Endodermal cell (in vitro differentiated cells): ENCODE data around the genes SREBF2 and SEPTIN3.

DNA sequence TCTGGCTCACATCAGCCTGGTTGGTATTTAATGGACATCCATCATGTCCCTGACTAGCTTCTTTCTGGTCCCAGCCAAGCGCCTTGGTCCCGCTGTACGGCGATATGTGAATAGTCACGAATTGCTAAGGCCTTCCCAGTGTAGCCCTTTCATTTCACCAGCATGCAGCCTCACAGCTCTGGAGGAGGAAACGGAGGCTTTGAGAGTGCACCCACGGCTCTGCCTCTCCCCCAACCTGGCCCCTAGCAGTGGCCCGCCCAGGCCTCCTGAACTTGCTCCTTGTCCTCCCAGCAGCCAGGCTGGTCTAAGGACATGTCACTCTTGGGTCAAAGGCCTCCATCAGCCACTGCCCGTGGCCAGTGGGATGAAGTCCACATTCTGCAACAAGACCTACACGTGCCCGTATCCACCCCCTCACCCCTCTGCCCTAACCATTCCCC is 37.7 kb upstream of the TEF start:
- PRO-cap: no peak

- PRO-cap: no peak
Measured at GRCh38 chr22:41367851-41368944, 13.5 kb upstream of the TEF start.

- PRO-cap: no peak
Measured at GRCh38 chr22:41383168-41383434, 1.4 kb downstream of the TEF start.

GRCh38 chr22:41434396-41435607 is 11.8 kb downstream of the TOB2 start:
- PRO-cap: no peak

GRCh38 chr22:41511504-41512093 is 32.7 kb downstream of the POLR3H start:
- PRO-cap: no peak

- PRO-cap: no peak
Measured at GRCh38 chr22:41524501-41525713, 19.4 kb downstream of the POLR3H start.

- PRO-cap: no peak
Measured at GRCh38 chr22:41531710-41532528, 12.4 kb downstream of the POLR3H start.

DNA sequence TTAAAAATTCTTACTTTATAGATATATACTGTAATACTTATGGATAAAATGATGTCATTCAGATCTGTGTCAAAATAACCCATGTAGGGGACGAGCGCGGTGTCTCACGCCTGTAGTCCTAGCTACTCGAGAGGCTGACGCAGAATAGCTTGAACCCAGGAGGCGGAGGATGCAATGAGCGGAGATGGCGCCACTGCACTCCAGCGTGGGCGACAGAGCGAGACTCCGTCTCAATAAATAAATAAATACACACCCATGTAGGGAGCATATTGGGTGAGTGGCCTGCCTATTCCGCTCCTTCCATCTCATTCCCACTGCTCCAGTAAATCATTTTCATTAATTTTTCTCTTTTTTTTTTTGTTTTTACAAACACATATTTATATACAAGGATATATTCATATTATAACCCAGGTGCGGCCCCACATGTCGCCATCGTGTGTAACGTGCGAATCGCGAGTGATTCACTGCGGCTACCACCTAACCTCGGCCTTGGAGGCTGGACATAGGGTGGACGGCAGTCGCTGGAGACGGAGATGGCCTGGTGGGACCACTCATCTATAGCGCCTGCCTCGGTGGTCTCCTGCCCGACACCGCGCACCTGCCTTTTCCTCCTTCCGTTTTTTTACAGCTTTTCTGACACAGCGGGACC is 6.9 kb downstream of the SNU13 start:
- PRO-cap: no peak

- PRO-cap: bidirectional peak, plus-strand start at chr22:41833137, minus-strand start at chr22:41832878; bidirectional peak, plus-strand start at chr22:41833504, minus-strand start at chr22:41833364
Measured at GRCh38 chr22:41833057-41833393, at the start of gene SREBF2. SREBF2 (plus strand) TSS chr22:41833105.

DNA sequence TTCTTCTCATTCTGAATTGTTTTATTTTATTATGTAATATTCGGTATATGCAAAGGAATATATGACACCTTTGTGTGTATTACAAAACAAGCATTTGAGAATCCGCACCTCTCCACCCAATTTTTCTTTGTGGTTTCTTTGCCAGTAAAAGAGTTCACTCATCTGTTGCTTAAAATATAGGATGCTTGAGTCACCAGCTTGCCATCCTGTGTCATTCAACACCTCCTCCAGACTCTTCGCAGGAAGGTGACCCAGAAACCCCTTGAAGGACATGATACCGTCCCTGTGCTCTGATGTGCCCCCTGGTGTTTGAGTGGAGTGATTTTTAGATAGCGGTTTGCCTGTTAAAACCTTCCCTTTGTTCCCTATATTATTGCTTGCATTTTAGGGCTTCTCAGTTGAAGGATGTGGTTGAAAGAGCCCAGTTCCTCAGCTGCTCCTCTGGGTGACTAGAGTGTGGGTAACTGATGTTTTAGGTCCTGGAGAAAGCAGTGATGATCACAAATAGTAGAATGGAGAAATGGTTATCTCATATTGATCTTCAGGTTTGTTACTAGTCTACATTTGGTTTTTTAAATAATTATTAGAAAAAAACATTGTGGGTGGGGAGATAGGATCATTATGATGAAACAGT is 24.7 kb downstream of the SREBF2 start:
- PRO-cap: no peak

DNA sequence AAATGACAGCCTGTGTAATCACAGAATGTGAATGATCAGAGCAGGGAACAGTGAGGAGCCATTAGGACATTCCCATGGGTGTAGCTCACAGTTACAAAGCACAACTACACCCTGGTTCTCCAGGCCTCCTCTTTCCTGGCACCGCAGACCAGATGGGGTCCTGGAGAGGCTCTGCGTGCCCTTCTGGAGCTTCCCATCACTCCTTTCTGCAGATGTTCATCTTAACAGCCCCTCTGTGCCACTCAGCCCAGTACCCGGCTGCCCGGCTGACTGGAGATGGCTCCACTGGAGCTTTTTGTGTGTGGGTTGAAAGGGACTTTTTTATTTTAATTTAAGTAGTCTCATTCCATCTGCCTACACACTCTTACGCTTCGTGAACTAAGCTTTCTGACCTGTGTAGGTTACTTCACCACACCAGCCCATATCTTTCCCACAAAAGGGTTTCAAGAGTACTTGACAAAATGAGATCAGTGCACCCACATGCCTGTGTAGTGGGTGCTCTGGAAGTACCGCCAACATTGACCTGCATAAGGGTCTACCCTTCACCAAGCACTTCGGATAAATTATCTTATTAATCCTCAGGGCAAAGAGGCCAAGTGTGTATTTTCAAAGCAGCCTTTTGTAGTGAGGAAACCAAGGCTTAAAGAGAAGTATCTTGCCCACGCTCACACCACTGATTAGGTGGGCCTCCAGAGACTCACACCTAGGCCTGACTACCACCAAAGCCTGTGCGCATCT is 29.8 kb downstream of the SREBF2 start:
- PRO-cap: no peak

- PRO-cap: no peak
Measured at GRCh38 chr22:41868465-41868969, 35.6 kb downstream of the SREBF2 start.

- PRO-cap: no peak
Measured at GRCh38 chr22:41898718-41899609, 15.9 kb downstream of the SHISA8 start.

DNA sequence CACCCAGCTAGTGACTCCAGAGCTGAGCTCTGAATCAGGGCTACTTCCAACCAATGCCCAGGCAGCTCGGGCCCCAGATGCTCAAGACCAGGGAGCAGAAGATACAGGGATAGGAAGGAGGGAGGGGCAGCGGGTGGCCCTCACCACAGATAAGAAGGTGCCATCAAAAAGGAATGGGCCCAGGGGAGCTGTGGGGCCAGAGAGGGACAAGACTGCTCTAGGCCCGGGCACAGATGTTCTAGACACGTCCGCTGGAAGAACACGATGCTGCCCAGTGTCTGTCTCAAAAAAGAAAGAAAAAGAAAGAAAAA is 7.5 kb downstream of the CENPM start:
- PRO-cap: no peak

DNA sequence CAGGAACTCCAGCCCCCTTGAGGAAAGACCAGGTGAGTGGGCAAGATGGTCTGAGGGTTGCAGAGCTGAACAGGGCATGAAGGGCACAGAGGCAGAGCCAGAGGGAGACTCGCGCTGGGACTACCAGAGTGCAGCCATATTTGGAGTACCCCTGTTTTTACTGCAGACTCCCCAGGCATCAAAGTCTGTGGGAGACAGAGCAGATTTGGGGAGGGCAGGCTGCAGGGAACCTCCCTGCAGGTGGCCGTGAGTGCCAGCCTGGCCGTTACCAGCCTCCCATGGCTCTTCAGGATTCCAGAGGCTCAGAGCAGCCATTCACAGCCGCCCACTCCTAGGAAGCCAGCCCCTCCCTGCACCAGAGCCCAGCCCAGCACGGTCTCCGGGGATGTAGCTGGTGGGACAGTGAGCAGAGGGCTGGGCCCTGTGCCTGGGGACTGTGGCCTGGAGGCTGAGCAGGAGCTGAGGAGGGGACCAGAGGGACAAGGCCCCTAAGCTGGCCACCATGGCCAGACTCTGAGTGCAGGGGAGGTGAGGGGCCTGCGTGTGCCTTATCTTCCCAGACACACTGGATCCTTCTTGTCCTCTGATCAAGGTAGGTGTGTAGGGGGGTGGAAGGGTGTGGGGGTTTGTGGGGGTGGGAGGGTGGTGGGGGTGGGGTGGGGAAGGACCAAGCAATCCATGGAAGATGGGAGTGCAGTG is at the start of gene SEPTIN3:
TSS of gene SEPTIN3 (plus strand) at position 358 of the 699 bp plus-strand sequence.
- PRO-cap: no peak

DNA sequence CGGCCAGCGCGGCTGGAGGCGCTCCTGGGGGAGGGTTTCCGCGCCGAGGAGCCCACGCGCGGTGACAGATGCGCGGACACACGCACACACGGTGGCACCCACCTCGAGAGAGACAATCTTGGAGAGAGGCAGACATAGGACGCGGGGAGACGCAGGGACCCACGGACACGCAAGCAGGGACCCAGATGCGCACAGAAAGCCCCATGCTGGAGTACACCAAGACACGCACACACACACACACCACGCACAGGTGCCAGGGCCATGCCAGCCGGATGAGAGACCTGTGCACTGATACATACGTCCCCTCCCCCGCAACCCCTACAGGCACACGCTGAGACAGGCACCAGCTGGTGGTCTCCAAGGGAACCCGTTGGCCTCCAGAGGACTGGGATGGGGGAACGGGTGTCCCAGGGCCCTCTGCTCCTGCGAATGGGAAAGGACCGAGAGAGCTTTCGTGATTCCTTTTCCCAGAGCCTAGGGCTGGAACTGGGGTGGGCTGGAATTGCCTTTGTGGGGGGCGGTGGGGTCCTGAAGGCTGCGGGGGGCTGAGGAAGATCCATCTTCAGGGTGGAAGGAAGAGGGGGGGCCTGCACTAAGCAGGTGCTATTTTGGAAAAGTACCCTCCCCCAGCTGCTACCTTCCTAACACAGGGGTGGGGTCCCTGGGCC is 8.0 kb downstream of the SEPTIN3 start:
- PRO-cap: no peak

- PRO-cap: no peak
Measured at GRCh38 chr22:42067417-42067916, 3.1 kb downstream of the NAGA start.

DNA sequence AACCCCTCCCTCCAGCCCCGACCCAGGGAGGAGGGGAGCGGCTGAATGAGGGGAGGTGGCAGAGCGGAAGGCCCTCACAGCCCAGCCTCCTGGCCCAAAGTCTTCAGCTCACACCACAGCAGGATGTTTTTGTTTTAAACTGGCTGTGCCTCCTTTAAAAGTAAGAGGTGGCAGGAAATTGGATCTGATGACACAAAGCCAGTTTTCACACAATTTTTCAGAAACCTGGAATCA is 44.3 kb upstream of the TCF20 start:
- PRO-cap: no peak

- PRO-cap: no peak
Measured at GRCh38 chr22:42439605-42440058, 7.4 kb upstream of the NFAM1 start.

- PRO-cap: no peak
Measured at GRCh38 chr22:42440059-42440561, 7.9 kb upstream of the NFAM1 start.